ENCODE measurements around the genes COASY and TUBG1.

GRCh38 chr17:41960524-41960971, 6.0 kb upstream of the CNP start:
- PRO-cap: no peak
- RRBS, 2 experiments: no CpG with 5 or more reads among the region's 4 CpGs

DNA sequence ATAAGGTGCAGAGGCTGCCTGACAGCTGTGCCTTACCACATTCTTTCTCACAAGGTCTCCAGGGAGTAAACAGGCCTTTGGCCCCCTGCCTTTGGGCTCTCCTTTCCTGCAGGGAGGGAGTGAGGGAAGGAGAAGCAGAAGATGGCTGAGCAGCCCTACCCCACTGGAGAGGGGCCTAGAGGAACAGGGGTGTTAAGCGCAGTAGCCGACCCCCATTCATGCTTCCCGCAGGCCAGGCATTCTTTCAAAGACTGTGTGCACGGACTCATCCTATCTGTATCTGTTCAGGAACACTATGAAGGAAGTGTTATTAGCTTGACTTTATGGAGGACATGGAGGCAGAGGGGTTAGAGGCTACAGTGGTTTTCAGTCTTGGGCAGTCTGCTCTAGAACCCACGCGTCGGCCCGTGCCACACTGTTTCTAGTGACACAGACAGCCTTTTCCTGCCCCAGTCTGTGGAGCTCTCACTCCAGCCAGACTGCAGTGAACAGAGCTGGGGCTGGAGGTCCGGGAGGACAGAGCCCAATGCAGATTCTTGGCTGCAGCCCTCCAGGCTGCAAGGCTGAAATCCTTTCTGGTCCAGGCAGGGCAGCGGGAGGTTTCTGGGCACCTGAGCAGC, 4.2 kb upstream of the CNP start:
- PRO-cap: no peak
- RRBS, 2 experiments: no CpG with 5 or more reads among the region's 10 CpGs

GRCh38 chr17:41976122-41977075, 9.8 kb downstream of the CNP start:
- PRO-cap: no peak
- RRBS, 2 experiments: no CpG with 5 or more reads among the region's 14 CpGs

- PRO-cap: no peak
- RRBS, 2 experiments: no CpG with 5 or more reads among the region's 5 CpGs
These were observed 1.5 kb downstream of the NKIRAS2 start for GRCh38 chr17:42021374-42021881.

- PRO-cap: no peak
- RRBS, 2 experiments: no CpG with 5 or more reads among the region's 19 CpGs
These were observed 13.2 kb upstream of the C17orf113 start for GRCh38 chr17:42063603-42064063.

GRCh38 chr17:42136125-42136631, 13.6 kb downstream of the HSPB9 start:
- PRO-cap: no peak
- RRBS, 2 experiments: no CpG with 5 or more reads among the region's 9 CpGs

GRCh38 chr17:42275205-42275310, 1.1 kb downstream of the STAT5B start:
- PRO-cap: no peak
- RRBS, 2 experiments: no CpG with 5 or more reads among the region's 3 CpGs

GRCh38 chr17:42301092-42301503, 12.8 kb downstream of the STAT5A start:
- PRO-cap: no peak
- RRBS, 2 experiments: no CpG with 5 or more reads among the region's 9 CpGs

- PRO-cap: no peak
These were observed 47.8 kb downstream of the STAT3 start for GRCh38 chr17:42340565-42340783.

DNA sequence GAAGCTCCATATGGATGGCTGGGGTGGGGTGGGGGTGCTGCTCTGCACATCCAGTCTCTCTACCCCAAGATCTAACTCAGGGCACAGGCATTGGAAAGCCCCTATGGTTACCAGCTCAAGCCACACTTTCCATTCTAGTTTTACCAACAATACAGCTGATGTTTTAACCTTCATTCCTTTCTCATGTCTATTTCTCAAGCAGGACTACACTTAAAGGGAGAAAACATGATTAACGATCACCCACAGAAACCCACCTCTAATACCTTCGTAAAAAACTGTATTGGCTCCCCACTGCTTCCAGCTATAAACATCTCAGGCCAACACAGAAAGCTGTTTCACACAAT, 47.3 kb downstream of the STAT3 start:
- PRO-cap: no peak
- RRBS, 2 experiments: no CpG with 5 or more reads among the region's 2 CpGs

DNA sequence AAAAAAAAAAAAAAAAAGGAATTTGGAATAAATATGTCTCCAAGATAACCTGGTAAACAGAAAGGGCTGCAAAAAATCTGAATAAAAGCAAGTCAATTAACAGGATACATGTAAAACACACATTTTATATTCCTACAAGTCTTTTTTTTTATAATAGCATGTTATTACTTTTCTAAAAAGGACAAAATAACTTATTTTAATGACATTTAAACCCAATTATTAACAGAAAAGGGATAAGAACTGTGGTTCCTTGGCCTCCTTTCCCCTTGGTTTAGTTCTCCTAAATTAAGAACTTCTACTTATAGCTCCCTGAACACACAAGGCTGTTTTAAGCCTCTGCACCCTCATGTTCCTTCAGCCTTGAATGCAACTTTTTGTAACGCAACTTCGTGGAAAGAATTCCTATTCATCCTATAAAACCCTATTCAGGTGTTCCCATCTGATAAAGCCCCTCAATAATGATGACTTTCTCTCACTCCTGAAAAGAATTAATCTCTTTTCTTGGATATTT, 6.5 kb downstream of the STAT3 start:
- PRO-cap: no peak
- RRBS, 2 experiments: no CpG with 5 or more reads among the region's 2 CpGs

DNA sequence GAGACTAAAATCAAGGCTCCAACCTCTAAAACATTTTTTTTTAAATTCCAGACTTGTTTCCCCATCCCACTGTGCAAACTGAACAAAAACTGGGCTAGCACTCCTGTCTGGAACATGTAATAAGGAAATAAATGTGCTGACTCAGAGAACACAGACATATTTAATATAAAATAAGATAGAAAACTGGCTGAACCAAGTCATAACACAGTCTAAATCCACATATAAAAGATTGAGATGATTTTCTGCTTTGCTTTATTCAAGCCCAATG, 1.5 kb downstream of the STAT3 start:
- PRO-cap: no peak

DNA sequence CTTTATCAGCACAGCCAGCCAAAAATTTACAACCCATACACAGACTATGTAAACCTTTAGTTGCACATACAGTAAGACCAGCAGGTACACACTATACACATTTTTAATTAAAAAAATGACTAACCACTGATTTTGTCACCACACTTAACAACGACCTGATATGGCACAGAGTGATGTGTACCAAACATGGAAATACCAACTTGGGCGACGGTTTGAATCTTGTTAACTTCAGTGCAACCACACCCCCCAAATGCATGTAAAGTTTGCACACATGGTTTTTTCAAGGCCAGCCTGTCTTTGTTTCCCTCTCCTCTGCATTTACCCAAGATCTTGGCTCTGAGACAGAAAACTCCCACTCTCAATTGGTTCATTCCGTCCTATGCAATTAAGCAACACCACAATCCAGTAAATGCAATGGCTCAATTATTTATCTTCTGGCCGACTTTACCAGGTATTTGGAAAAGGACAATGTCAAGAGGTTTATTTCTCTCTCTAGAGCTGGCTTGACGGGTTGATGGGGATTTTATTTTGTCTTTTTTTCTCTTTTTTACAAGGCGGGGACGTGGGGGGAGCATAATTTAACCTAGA, 1.1 kb downstream of the STAT3 start:
- PRO-cap: no peak
- RRBS, 2 experiments: no CpG with 5 or more reads among the region's 8 CpGs

DNA sequence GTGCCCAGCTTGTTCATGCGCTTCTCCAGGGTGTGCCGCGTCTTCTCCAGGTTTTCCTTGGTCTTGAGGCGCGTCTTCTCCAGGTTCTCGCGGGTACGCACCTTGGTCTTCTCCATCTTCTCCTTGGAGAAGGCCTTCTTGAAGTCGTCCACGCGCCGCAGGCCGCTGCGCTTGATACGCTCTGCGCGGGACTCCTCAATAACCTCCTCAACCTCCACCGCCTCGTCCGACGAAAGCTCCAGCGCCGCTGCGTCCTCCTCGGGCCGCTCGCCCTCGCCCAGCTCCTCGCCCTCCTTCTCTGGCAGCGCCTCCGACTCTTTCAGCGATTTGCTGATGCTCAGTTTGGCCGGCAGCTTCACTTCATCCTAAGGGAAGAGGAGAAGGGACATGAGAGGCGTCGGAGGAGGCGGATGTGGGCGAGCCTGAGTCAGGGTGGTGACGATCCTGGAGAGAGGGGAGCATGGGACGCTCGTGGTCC, 16.8 kb upstream of the STAT3 start:
- PRO-cap: no peak
- RRBS, 2 experiments: no CpG with 5 or more reads among the region's 40 CpGs

GRCh38 chr17:42416444-42416947, 6.6 kb downstream of the CAVIN1 start:
- PRO-cap: no peak
- RRBS, 2 experiments: no CpG with 5 or more reads among the region's 5 CpGs

DNA sequence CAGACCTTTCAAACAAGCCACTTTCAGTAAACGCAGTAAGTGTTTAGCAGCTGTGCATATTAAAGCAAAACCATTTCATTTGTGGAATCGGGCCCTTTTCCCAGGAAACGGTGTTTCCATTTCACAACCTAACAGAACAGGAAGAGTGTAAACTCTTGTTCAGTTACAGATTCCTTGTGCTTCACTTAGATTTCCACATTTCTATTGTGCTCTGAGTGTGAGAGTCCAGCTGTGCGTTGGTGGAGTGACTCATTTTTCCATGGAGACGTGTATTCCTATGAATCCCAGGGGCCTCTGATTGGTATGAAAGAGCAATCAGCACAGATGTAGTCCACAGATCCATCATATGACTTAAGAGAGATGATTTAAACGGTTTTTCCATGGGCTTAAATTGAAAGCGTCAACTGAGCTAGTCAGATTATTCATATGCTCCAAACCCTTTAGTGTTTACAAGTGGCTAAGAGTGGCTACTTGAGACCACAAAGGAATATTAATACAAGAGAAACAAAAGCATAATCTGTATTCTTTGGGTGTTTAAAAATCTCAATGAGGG, 13.4 kb upstream of the CAVIN1 start:
- PRO-cap: no peak
- RRBS, 2 experiments: no CpG with 5 or more reads among the region's 7 CpGs

GRCh38 chr17:42554148-42555237, 1.8 kb downstream of the HSD17B1 start:
- PRO-cap: bidirectional peak, plus-strand start at chr17:42554889, minus-strand start at chr17:42554748
- RRBS, 2 experiments: 5 to 6% methylated on average over 26 to 30 of the region's 89 CpGs

- PRO-cap: bidirectional peak, plus-strand start at chr17:42562151, minus-strand start at chr17:42561995
- RRBS, 2 experiments: no CpG with 5 or more reads among the region's 25 CpGs
These were observed at the start of gene COASY for GRCh38 chr17:42561792-42562241. Gene COASY (plus strand): TSS chr17:42562148.

DNA sequence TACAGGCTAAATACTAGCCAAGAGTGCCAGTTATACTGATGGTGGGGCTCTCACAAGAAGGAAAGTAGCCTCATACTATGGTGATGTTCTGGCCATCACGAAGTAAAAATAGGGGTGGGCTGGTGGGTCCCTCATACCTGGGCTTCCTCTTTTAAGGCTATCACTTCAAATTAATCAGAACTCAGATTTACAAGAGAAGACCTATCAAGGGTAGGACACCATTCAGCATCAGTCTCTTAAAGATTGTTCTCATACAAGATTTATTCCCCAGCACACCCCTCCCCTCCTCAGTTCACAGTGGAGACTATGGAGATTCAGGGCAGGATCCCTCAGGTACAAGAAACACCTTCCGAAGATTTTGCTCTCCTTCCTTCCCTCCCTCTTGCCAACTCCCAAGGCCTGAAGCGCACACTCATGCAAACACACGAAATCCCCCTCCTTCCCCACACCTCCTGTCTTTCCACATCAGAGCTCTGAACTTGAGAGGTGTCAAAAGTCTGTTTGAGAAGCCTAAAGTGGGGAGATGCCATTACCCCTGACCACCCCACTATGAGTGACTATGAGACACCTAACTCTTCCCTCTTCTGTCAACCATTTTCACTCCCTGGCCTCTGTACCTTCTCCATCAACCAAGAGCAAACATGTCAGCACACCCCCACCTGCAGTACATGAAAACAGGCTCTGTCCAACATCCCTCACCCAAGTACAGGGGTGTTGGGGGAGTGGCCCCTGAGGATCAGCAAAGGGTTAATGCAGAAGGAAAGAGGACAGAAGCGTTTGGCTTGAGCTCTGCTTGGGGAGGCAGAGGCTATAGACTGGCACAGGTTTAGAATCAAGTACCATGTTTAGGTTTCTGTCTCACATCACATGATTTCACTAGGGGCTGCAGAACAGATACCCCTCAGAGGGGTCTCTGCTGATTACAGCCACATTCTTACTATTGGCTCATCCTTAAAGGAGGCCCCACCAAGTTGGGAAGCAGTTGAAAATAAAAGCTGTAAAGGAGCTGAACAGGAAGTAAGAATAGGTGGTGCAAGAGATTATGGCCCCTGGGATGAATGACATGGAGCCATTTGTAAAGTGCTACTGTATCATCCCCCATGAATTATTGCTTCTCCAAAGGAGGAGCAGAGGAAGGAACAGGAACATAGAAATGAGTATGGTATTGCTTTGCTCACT, 2.1 kb upstream of the PSMC3IP start:
- PRO-cap: no peak
- RRBS, 2 experiments: no CpG with 5 or more reads among the region's 5 CpGs

DNA sequence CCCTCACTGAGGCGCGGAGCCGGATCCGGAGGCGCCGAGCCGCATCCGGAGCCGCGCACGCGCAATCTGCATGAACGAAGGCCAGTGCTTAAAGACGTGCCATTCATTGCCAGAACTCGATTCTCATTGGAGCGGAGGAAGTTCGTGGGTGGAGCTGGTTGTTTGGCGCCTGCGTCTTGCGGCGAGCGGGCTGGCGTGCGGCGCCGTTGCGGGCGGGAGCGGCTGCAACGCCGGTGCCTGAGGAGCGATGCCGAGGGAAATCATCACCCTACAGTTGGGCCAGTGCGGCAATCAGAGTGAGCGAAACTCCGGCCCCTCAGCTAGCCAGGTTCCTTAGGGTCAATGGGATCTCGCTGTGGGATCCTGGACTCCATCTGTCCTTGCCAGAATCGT, at the start of gene TUBG1:
TSS of gene TUBG1 (plus strand) at position 193 of the 393 bp plus-strand sequence.
- PRO-cap: bidirectional peak, plus-strand start at position 206 of the sequence, minus-strand start outside the sequence
- RRBS, 2 experiments: 2% methylated on average over 6 of the region's 38 CpGs